Trachea (tissue), 1 donor: ENCODE measurements around a stretch of chr9.

DNA sequence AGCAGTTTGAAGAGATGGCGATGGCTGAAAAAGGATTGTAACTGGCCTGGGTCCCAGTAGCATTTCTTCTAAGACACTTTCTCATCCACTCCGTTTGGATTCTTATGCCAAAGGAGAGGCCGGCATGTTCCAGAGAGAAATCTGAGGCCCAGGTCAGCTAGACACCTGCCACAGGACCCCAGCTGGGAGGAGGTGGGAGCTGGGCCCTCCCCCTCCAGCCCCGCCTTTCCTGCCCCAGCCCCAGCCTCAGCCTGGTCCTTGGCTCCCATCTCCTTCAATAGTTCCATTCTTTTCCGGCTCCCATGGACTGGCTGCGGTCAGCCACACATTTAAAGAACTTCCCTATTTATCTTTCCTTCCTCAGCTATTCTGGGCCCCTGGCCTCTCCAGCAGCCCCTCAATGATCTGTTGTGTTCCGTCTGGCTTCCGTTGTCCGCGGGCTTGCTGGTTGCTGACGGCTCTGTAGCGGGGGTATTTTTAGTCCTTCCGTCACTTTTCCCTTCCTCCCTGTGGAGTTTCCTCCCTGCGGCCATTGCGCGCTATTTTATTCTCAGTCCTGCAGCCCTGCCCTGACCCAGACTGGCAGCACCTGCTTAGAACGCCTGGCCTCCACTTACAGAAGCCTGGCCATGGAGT, 73.9 kb downstream of the AMBP start:
- PRO-cap: no peak

DNA sequence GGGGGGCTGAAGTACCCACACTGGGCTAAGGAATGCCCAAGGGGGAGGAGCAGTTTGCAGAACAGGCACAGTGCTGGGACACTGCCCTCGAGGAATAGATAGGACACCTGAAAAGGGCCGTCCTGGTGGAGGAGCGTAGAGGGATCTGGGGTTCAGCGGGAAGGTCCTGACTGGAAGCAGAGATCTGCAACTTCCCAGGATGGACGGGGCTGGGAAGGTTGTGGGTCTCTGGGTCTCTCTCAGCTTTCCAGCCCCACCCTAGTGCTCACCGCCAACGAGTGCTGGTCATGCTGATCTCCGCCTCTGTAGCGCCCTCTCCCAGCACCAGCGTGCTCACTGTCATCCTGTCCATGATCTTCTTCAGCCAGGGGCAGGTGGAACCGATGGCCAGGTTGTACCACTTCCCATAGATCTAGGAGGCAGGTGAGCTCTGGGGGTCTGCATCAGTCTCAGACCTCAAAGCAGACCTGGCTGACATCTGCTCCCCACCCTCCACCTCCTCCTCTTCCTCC, 1.7 kb downstream of the AMBP start:
- PRO-cap: no peak

- PRO-cap: no peak
Measured at GRCh38 chr9:114118479-114119005, 19.4 kb upstream of the KIF12 start.

- PRO-cap: no peak
Measured at GRCh38 chr9:114134870-114135304, 20.4 kb upstream of the COL27A1 start.

GRCh38 chr9:114169859-114170299, 14.5 kb downstream of the COL27A1 start:
- PRO-cap: no peak

GRCh38 chr9:114174633-114175854, 19.7 kb downstream of the COL27A1 start:
- PRO-cap: no peak

- PRO-cap: no peak
Measured at GRCh38 chr9:114233722-114234183, 78.4 kb downstream of the COL27A1 start.

DNA sequence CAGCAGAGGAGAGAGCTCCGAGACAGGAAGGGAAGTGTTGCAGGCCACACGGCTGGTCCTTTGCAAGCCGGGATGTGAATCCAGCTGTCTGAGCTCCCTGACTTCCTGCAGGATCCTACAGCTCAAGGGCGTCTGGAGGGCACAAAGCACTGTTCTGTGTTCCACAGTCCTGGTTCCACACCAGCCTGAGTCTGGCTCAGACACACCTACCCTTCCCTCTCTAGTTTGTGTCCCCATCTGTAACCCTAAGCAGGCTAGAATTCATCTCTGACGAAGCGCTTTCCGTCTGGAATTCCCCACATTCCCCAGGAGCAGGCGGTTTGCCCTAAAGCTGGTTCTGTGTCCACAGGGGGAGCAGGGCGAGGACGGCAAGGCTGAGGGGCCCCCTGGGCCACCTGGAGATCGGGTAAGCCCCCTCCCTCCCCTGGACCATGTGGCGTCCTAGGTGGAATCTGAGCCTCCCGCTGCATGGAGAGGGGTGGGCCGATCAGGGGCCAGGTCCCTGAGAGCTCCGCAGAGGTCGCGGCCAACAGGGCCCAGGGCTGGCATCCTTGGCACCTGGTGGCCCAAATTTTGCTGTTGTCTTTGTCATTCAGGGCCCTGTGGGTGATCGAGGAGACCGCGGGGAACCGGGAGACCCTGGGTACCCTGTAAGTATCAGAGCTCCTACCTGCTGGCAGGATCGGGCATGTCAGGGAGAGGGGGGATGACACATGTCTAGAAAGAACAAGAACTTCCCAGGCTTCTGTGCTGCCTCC, 34.6 kb upstream of the ORM1 start:
- PRO-cap: no peak

DNA sequence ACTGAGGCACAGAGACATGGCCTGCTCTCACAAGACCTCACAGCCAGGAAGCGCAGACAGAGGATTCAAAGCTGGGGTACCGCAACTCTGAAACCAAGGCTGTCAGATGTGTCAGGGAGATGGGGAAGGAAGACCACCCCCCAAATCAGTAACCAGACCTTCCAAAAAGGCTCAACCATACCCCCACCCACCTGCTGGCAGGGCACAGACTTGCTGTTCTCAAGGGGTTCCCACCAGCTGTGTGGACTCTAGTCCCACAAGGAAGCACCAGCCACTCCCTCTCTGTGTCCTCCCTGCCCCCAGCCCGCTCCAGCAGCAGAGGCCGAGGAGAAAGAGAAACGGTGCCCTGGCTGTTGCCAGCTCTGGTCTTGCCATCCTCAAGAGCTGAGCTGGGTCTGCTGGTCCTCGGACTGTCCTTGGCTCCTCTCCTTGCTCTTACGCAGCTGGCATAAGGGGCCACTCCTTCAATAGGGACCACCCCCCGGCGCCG, 740 bp downstream of the AKNA start:
- PRO-cap: unidirectional peak, plus-strand start at position 318 of the sequence

DNA sequence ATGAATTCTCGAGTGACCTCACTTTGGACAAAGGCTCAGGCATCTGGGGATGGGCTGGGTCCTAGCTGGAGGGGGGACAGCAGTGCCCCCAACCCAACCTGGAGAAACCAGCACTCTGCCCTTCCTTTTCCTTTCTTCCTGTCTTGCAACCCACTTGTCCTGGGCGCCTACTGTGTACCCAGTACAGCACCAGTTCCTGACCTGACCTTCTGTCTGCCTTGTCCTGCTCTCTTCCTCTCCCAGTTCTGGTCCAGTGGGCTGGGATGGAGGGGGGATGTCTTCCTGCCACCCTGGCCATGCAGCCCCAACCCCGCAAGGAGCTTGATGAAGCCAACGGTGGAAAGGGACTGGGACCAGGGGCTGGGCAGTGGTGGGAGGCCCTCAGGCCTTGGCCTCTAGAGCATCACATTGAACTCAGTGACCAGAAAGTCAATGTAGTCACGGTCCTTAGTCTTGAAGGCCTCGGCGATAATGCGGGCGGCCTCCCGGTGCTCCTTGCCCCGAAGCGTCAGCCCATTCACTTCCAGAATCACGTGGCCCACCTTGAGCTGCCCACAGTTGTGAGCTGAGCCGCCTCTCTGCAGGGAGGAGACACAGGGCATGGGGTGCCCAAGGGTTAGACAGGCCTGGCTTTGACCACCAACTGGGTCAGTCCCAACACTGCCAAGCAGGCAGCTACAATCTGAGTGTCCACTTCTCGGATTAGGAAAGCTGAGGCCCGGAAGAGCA, 14.7 kb upstream of the AKNA start:
- PRO-cap: no peak

- PRO-cap: no peak
Measured at GRCh38 chr9:114452717-114453400, 52.4 kb downstream of the WHRN start.

- PRO-cap: no peak
Measured at GRCh38 chr9:114484701-114485450, 20.4 kb downstream of the WHRN start.

GRCh38 chr9:114504266-114504965, 857 bp downstream of the WHRN start:
- PRO-cap: bidirectional peak, plus-strand start at chr9:114504484, minus-strand start at chr9:114504405

GRCh38 chr9:114690896-114691479, 9.0 kb upstream of the TEX48 start:
- PRO-cap: no peak

GRCh38 chr9:114909600-114910077, 20.8 kb downstream of the TNFSF8 start:
- PRO-cap: no peak

DNA sequence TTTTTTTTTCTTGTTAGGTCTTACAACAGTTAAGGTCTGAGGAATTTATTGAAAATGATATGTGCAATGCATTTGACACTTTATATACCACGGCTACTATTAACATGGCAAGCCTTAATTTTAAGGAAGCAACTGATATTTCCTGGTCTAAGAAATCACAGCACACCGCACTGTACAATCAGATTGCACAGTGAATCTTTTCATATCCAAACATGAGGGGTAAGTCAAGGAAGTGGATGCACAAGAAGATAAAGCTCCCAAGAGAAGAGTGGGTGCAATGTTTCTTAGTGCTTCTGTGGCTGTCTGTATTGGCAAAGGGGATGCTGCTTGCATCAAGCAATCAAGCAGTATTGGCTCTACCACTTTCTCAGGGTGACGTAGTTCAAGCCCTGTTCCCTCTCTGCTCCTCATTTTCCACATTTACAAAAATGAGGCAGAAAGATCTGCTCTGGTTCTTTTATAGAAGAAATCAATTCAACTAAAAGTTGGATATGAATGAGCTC, 2.4 kb downstream of the TNFSF8 start:
- PRO-cap: no peak

- PRO-cap: no peak
Measured at GRCh38 chr9:115466440-115467340, 348.7 kb upstream of the TNC start.

GRCh38 chr9:115780406-115780883, 373.1 kb upstream of the PAPPA start:
- PRO-cap: no peak

- PRO-cap: bidirectional peak, plus-strand start at chr9:116155599, minus-strand start at chr9:116155430; bidirectional peak, plus-strand start at chr9:116155922, minus-strand start at chr9:116155878
Measured at GRCh38 chr9:116155351-116156257, 2.0 kb downstream of the PAPPA start.

DNA sequence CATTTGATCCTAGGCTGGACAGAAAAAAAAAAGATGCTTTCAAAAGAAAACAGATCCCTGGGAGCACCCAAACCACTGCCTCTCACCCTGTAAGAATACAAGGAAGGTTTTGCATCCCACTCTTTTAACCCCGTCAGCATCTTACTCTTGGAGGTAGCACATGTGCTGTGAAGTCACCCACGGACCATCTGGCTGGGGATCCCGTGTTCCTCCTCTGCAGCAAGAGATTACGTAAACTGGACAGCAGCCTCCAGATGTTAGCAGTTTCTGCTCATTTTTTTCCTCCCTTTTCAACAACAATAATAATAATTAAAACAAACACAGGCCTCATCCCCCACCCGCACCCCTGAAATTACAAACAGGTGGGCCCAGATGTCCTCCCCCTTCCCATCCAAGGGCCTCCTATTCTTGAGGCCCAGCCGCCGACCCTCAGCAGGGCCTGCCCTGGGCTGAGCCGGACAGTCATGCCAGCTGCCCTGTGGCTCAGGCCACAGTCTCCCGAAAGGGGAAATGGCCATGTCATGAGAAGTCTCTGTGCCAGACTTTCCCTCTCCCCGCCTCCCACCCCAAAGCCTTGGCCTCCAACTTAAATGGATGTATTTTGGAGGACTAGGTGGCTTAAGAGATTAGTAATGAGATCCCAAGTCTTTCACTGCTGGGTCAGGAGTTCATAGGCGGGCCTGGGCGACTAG, 165.0 kb downstream of the PAPPA start:
- PRO-cap: no peak